Hair follicular keratinocyte (primary cell): ENCODE results near the genes CPHXL and ADAMTS18.

- RAMPAGE, long total RNA = no peak
Observed at GRCh38 chr16:74760202-74760917, 14.3 kb downstream of the FA2H start.

DNA sequence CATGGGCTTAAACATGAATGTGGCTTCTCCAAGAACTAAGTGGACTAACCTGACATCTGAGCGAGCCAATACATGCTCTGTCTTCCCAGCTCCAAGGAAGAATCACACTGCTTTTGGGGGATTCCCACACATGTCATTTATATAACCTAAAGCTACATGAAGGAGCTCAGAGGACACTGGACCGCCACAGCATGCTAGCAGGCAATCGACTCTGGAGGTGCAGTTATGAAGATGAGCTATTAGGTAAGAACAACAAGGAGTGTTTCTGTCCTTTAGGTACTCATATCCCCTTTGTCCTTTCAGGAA is 96.4 kb downstream of the WDR59 start:
- RAMPAGE, long total RNA = no peak

DNA sequence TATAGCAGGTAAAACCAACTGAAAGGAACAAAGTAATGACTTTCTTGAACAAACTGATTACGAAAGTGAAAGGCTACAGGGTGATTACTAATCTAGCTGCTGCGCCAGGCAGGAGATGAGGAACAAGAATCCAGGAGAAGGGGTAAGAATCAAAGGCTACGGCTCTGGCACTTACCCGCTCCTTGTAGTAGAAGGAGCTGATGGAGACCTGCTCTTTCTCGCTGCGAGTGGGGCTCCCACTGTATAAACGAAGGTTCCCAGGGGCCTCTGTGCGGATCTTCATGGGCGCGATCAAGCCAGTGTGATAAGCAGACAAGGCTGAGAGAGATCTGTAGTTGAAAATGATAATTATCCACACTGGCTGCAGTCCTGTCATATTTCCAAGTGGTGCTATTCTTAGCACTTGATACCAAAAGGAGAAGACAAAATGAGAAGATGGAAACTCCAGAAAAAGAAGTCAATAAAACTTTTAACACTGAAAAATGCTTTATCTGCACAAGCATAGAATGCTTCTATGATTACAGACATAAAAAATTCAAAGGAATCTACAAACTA is 81.1 kb downstream of the WDR59 start:
- RAMPAGE, long total RNA = no peak

- RAMPAGE, long total RNA = no peak
Observed at GRCh38 chr16:74923783-74924607, 60.9 kb downstream of the WDR59 start.

DNA sequence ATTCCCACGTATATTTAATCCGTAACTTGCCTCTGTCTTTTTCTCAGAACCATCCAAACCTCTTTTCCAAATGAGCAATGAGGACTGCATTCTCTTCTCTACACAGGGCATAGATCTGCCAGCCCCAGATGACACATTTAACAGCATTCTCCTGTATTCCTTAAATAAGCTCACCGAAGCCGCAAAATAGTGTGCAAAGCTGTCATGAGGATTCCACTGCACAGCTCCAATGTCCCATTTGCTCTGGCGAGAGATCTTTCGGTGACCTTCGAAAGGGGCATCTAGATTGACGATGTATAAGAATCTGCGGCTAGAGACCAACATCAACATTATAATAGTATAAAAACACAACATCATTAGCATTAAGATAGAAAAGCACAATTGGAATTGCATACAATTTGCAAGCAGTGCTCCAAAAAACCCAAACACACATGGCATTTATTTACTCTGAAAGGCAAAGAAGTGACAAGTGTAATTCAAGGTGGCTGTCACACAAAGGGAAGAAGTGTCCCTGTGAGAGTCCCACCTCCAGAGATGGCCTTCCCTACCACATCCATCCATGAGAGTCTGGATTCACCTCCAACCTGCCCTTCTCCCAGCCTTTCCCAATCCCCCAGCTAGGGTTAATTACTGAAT is 28.5 kb downstream of the WDR59 start:
- RAMPAGE, long total RNA = no peak

GRCh38 chr16:74999857-75000482 is 1.1 kb downstream of the ZNRF1 start:
- RAMPAGE, long total RNA = no peak

DNA sequence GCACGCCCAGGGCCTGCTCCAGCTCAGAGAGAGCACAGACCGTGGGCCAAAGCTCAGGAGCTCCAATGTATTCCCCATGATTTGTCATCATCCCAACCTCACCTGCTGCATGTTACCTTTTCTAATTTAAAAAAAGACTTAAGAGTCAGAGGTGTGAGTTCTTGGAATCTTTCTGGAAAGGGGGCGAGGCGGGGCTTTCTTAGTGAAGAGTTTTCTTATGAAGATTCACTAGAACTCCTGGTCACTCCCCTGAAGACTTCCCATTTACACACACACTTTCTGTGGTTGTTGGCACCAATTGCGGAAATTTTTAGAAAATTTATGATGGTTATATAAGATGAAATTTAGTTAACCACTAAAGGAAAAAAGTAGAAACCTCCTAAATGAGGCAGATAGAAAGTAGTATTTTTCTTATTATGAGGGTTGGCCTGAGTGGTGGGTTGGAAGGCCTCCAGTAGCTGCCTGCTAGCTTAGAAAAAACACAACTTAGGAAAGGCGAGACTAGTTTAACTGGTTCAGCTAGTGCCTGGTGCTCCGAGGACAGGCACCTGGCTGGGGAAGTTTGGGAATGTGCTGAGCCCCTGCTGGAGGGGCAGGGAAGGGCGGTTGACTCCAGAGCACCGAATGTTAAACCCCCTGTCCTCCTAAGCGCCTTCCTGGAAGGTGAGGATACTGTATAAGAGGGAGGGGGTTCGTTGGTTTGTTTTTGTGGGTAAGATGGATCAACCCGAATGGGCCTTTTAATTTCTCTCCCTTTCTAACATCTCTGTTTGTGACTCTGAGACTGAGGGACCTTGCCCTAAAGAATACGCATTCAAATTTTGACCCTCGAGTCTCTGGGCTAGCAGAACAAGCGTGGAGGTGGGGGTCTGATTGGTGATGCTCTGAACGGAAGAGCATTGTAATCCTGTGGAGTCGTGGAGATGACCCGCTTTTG is 19.9 kb downstream of the LDHD start:
- RAMPAGE, long total RNA = no peak

DNA sequence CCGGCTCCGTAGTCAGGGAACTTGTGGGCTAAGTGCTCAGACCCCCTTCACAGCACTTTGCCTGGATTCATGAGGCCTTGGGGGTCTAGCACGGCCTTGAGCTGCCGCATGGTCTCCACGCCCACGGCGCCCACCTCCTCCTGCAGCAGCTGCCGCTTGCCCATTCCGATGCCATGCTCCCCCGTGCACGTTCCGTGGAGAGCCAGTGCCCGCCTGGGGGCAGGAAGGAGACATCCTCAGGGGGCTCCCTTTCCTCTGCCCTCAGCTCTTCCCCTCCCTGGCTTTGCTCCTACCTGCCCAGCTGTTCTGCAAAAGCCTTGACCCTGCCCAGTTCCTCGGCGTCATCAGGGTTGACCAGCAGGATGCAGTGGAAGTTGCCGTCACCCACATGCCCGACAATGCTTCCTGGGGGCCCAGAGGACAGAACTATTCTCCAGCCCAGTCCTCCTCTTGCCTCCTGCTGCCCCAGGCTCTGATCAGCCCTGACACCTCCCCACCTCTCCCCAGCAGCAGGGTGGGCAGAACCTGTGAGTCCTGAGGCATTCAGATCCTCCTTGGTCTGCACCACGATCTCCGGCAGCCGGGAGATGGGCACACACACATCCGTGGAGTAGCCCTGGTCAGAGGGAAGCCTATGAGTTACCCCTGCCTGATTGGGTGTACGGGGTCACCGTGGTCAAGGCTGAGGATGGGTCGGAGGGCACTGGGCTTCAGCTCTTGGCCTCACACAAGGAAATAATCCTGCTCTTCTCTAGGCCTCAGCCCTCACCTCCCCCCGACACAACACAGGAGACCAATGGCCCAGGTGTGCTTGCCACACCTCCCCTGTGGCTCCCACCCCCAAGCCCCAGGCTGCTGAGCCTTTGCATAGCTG is 4.0 kb downstream of the LDHD start:
- RAMPAGE, long total RNA = no peak

DNA sequence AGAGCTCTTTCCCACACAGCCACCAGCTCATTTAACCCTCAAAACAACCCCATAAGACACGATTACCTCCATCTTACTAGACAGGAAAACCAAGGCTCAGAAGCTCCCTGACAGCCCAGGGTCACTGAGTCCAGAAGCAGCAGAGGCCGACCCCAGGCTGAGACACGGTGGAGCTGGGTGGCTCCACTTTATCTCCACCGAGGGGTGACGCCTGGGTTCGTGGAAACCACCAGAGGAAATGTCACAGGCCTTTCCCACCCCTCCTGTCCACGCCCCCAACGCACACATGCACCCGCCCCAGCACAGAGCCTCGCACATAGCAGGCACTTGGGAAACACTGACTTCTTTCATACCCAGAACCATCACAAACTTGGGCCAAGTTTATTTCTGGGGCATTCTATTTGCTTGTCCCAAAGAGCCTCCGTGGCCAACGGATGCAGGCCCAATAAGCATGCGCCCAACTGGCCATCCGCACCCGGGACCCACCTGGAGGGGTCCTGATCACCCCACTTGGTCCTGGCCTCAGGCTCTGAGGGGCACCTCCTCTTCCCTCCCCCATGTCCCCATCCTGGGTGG is 3.3 kb downstream of the BCAR1 start:
- RAMPAGE, long total RNA = no peak

DNA sequence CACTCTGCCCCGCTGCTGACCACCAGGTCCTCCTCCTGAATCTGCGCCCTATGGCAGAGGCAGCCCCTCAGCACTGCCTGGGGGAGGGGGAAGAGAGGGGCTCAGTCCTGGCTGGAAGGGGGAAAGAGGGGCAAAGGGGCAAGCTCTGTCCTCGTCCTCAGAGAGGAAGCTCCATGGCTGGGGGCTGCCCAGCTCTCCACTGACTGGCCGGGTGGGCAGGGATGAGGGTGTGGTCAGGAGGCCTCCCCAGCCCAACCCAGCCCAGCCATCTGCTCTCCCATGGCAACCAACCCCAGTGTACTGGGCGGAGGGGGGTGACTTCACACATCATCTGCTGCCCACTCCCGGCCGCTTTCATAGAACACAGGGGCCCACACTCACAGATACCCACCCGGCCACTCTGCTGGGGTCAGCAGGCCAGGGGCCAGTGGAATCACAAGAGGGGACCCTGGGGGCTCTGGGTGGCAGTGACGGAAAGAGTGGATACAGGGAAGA is 5.6 kb upstream of the BCAR1 start:
- RAMPAGE, long total RNA = no peak

DNA sequence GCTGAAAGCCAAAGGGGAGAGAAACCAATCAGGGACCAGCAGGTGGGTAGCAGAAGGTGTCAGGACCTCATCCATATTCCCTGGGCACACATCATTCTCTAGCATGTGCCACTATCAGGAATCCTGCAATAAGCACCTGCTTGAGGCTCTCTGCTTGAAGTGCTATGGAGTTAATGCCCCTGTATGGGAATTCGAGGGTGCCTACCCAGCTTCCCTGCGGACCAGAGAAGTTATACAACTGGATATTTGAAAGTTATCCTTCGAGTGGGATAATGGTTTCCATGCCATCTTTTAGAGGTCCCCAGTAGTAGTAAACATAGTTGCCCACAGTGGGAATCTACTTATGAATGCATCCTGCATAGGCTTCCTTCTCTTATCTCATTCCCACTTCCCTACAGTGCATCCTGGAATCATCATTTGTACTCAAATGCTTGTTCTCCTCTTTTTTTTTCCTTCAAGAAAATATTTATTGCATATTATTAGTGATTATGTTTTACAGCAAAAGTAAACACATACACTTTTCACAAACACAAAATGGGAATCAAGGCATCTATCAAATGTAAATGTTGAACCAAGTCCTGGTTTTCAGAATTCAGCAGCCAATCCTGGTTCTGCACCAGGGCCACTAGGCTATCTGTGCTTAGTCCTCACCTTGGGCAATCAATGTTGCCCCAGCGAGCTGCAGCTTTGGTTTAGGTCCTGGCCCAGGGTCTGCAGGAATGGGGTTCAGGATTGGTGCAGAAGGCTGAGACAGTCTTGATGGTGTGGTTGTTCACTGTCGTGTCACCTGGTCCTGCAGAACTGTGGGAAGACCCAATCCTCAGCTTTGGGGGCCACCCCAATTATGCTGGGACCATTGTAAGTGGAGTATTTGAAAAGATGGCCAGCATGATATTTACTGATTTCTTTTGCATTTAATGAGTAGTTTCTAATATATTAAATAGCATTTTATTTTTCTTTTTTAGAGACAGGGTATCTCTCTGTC is 10.4 kb downstream of the TERF2IP start:
- RAMPAGE, long total RNA = no peak

GRCh38 chr16:75726368-75726781 is at the start of gene CPHXL:
Gene CPHXL (minus strand): TSS chr16:75726490.
- RAMPAGE, long total RNA = no peak

GRCh38 chr16:76293043-76293391 is 15.8 kb downstream of the CNTNAP4 start:
- RAMPAGE, long total RNA = no peak

DNA sequence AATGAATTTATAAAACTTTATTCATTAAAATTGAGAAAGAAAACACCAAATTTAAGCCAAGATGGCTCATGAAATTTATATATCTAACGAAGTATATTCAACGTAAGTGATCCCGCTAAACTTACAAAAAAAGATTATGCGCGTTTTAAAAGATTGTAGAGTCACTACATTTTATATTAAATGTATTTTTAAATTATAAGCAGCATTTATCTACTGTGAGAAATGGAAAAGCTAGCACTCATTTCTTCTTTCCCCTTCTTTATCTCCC is 232.2 kb downstream of the CNTNAP4 start:
- RAMPAGE, long total RNA = no peak

GRCh38 chr16:77234373-77235059 is 35.3 kb downstream of the SYCE1L start:
- RAMPAGE, long total RNA = no peak

GRCh38 chr16:77434950-77435441 is at the start of gene ADAMTS18:
Gene ADAMTS18 (minus strand): TSS chr16:77435034.
- RAMPAGE, long total RNA = no peak

GRCh38 chr16:78002730-78003087 is 19.6 kb upstream of the CLEC3A start:
- RAMPAGE, long total RNA = no peak

DNA sequence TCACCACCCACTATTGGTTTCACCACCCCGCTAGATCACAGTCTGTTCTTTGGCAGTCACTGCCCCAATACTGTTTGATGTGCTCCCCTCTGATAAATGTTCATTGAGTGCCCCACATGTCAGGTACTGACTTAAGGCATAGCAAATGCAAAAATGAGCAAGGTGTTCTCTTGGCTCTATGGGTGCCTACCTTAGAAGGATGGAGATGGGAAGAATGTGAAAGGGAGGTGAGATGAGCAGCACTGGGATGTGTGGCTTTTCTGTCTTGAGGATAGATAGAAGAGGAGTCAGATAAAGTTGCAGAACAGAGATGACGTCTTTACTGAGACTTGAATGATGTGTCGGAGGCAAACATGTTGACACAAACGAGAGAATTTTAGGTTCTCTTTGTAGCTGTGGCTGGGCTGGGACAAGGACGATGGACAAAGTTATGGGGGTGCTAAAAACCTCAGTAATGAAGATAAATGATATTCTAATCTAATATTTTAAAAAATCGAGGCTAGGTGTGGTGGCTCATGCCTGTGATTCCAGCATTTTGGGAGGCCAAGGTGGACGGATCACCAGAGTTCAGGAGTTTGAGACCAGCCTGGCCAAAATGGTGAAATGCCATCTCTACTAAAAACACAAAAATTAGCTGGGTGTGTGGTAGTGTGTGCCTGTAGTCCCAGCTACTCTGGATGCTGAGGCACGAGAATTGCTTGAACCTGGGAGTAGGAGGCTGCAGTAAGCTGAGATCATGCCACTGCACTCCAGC is 355.6 kb downstream of the WWOX start:
- RAMPAGE, long total RNA = no peak

DNA sequence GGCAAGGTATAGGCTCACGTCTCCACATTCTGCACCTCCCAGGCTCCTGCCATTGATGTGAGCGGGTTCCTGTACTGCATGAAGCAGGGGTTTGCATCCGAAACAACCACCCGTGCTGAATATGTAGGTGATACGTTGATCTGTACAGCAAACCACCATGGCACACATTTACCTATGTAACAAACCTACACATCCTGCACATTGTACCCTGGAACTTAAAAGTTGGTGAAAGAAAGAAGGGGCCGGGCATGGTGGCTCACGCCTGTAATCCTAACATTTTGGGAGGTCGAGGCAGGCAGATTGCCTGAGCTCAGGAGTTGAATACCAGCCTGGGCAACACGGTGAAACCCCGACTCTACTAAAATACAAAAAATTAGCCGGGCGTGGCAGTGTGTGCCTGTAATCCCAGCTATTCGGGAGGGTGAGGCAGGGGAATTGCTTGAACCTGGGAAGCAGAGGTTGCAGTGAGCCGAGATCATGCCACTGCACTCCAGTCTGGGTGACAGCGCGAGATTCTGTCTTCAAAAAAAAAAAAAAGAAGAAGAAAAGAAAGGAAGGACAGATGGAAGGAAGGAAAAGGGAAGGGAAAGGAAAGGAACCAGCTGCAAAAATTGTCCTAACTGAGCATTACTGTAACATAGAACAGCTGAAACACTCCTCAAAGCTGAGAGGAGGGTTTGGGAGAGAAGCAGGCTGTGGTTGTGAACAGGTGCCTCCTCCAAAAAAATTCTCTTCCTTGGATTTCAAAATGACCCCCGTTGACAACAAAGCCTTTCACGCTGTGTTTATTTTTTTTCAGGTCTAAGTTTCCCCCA is 541.2 kb downstream of the WWOX start:
- RAMPAGE, long total RNA = no peak

DNA sequence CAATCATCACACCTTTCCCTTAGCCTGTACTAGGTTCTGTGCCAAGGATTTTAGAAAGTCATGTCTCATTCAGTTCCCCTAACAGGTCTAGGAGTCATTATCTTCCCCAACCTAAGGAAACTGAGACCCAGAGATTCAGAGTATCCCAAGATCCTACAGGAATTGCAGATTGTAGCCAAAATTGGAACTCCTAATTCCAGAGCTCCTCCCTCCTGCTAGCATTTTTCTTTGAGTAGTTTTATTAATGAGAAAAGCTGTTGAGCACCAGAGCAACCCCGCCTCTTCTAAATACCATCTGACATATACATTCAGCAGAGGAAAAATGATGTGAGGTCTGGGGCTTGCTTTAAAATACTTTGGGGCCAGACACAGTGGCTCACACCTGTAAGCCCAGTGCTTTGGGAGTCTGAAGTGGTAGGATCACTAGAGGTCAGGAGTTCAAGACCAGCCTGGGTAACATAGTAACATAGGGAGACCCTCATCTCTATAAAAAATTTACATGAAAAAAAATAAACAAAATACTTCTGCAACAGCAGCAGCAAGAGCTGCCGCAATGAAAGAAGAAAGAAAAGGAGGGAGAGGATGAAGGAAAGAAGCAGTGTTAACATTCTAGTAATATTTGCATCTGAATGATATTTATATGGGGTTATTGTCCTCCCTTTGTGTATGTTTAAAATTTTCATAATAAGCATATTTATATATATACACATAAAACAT is 730.3 kb downstream of the WWOX start:
- RAMPAGE, long total RNA = no peak